Aortic smooth muscle cell (primary cell): ENCODE measurements around a stretch of chr2.

DNA sequence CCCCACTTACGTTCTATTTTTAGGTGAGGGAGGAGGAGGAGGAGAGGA, 176 bp upstream of the ITPRID2 start:
- RRBS: no CpG with 5 or more reads among the region's 1 CpG

DNA sequence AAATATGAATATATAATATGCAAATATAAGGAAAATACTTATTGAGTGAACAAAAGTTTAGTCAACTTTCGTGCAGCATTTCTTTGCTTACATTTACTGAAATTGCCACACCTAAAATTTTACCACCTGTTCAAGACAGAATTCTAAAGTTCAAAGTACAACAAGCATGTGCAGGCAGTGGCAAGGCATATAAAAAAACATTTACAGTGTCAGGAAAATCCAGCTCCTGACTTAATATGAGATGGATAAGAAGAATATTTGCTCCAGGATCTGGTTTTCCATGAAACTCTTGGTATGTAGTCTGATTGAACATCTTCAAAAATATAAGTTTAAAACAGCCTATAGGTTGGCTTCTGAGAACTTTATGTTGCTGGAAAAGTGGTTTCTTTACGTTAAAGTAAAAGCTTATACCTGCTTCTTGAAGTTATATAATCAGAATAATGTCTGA, 4.8 kb downstream of the ITPRID2 start:
- RRBS: no CpG with 5 or more reads among the region's 2 CpGs

DNA sequence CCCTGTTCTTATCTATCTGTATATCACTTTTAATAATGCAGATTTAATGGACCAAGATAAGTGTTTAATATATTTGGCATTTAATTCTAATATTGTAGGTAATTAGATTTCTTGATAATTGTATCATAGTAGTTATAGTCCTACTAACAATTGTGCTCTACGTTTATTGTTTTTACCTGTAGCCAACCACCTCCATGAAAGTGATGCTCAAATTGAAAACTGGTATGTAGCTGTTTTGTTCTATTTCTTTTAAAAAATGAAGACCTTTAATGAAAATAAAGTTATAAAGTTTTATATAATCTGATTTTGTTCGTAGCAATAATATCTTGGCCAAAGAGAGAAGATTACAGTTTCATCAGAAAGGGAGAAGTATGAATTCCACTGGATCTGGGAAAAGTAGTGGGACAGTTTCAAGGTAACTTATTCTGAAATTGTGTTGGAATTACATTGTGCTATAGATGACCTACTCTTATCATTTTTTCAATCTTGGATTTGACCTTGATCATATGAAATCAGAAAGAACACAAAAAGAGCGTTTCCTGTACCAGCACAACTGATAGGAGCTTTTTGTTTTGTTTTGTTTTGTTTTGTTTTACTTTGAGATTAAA, 7.3 kb downstream of the ITPRID2 start:
- RRBS: no CpG with 5 or more reads among the region's 3 CpGs

- RRBS: no CpG with 5 or more reads among the region's 4 CpGs
Measured at GRCh38 chr2:182068652-182069188, 83.1 kb downstream of the PPP1R1C start.

- RRBS: no CpG with 5 or more reads among the region's 2 CpGs
Measured at GRCh38 chr2:182717487-182717781, 1.4 kb downstream of the DNAJC10 start.

DNA sequence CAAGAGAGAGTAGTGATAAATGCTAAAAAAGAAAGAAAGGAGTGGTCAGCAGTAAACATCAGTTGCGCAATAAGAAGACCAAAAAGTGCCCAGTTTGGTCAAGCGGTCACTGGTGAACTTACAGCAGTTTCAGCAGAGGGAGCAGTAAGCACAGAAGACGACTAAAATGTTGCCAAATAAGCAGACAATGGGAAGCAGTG, 45.8 kb downstream of the DNAJC10 start:
- RRBS: no CpG with 5 or more reads among the region's 3 CpGs

DNA sequence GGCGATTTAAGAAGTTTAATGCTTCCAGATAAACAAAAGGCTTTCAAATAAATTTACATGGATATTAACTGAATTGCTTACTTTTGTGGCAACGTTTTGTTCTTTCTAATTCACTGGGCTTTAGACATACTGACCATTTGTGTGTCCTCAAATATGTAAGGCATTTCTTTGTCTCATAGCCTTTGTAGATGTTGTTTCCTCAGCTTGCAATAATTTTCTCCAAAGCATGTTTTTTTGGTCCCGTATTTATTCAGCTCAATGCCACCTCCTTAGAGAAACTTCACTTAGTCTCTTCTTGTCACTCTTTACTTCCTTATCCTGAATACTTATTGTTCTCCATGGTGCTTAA, 98.5 kb downstream of the NUP35 start:
- RRBS: no CpG with 5 or more reads among the region's 3 CpGs

DNA sequence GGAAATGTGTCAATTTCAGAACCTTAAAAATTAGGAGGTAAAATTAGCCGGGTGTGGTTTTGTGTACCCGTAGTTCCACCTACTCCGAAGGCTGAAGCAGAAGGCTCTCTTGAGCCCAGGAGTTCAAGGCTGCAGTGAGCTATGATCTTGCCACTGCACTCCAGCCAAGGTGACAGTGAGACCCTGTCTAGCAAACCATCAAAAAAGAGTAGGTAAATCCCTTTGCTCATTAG, 61.5 kb downstream of the ZNF804A start:
- RRBS: no CpG with 5 or more reads among the region's 3 CpGs

GRCh38 chr2:185289971-185290600, 448.5 kb upstream of the FSIP2 start:
- RRBS: no CpG with 5 or more reads among the region's 10 CpGs

DNA sequence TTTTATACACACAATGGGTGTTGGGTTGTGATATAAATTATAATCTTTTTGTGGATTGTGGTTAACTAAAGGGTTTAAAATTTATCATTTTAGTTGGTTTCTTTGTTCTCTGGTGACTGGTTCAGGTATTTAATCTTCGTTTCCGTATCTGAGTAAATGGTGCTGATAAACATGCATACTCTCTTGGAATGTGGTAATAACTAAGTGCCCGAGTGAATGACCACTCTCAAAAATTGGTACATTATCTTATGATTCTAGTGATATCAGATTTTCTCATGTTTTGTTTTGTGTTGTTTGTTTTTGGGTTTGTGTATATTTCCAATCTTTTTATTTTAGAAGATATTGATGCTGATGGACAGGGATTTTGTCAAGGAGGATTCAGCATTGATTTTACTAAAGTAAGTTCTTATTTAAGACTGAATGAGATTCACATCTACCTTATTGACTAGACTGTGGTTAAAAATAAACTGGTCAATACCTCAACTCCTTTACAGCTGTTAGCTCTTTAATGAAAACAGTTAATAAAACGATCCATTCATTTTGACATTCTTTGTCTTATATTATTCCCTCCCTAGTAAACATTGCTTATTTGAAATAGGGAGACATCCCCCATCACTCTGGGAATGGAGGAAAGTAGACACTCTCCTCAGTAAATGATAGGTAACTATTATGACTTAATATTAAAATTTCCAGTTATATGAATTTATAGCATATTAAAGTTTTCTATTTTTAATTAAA, 40.8 kb downstream of the ITGAV start:
- RRBS: no CpG with 5 or more reads among the region's 4 CpGs

DNA sequence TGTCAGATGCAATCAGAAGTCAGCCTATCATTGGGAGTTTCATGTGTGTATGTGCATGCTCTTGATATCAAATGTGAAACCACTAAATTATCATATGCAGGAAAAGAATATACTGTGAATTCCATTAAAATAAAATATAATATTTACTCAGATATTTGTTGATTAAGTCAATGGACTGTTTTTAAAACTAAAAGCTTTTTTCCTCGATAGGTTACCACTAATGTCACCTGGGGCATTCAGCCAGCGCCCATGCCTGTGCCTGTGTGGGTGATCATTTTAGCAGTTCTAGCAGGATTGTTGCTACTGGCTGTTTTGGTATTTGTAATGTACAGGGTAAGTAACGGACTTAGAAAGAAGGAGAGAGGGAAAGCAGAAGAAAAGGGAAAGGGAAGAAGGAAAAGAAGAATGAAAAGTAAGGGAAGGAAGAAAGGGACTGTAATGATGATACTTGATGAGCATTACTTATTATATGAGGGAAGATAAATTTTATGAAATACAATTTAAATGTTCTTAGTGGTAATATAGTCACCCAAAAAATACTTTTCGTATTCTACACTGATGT, 17.2 kb upstream of the FAM171B start:
- RRBS: no CpG with 5 or more reads among the region's 4 CpGs

DNA sequence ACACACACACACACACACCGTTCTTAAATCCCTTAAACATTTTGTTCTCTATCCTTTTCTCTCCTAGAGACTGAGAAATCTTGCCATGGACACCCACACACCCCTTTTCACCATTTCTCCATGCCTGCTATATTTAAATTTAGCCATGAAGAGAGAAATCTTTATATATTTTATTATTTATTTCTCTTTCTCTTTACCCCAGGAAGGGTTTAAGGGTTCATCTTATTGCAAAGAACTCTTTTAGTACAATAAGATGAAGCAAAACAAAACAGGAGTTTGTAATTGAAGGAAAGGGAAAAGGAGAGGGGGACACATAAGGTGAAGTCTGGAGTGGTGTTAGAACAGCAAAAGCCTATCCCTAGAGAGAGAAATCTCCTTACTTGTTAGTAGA, 912 bp downstream of the FAM171B start:
- RRBS: no CpG with 5 or more reads among the region's 1 CpG

DNA sequence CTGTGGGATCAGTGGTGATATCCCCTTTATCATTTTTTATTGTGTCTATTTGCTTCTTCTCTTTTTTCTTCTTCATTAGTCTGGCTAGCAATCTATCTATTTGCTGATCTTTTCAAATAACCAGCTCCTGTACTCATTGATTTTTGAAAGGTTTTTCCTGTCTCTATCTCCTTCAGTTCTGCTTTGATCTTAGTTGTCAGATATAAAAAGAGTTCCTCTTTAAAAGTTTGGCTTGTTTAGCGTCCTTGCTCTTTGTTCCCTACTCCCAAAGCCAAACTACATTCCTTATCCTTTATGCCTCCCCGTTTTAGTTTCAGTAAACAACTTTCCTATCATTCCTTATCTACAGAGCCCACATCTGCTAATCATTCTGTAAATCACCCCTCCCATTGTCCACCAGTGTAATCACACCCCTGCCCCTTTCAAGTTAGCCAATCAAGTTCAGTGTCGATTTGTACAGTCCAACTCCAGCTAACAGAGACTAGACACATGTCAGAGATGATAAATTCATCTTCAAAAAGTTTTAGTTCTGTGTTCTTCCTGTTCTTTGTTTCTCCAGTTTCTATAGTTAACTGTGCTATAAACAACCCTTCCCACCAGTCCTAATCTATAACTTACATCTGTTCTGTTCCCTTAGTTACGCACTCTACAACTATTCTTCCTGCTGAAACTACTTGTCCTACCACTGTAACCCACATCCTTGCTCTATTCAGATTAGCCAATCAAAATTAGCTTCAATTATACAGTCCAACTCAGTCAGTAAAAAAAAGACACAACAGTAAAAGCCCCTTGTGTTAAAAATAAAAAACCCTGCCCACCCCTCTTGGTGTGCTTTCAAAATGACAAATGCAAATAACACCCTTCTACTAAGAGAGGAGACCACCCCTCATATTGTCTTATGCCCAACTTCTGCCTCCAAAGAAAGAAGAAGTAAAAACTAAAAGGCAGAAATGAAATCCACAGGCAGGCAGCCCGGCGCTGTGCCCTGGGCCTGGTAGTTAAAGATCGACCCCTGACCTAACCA, 44.3 kb downstream of the TFPI start:
- RRBS: no CpG with 5 or more reads among the region's 7 CpGs

DNA sequence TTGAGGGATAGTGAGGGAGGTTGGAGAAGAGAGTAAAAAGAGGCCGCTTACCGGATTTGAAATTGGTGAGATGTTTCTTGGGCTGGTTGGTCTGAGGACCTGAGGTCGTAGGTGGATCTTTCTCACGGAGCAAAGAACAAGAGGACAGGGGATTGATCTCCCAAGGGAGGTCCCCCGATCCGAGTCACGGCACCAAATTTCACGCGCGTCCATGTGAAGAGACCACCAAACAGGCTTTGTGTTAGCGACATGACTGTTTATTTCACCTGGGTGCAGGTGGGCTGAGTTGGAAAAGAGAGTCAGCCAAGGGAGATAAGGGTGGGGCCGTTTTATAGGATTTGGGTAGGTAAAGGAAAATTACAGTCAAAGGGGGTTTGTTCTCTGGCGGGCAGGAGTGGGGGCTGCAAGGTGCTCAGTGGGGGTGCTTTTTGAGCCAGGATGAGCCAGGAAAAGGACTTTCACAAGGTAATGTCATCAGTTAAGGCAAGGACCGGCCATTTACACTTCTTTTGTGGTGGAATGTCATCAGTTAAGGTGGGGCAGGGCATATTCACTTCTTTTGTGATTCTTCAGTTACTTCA, 11.4 kb upstream of the TFPI start:
- RRBS: no CpG with 5 or more reads among the region's 14 CpGs

DNA sequence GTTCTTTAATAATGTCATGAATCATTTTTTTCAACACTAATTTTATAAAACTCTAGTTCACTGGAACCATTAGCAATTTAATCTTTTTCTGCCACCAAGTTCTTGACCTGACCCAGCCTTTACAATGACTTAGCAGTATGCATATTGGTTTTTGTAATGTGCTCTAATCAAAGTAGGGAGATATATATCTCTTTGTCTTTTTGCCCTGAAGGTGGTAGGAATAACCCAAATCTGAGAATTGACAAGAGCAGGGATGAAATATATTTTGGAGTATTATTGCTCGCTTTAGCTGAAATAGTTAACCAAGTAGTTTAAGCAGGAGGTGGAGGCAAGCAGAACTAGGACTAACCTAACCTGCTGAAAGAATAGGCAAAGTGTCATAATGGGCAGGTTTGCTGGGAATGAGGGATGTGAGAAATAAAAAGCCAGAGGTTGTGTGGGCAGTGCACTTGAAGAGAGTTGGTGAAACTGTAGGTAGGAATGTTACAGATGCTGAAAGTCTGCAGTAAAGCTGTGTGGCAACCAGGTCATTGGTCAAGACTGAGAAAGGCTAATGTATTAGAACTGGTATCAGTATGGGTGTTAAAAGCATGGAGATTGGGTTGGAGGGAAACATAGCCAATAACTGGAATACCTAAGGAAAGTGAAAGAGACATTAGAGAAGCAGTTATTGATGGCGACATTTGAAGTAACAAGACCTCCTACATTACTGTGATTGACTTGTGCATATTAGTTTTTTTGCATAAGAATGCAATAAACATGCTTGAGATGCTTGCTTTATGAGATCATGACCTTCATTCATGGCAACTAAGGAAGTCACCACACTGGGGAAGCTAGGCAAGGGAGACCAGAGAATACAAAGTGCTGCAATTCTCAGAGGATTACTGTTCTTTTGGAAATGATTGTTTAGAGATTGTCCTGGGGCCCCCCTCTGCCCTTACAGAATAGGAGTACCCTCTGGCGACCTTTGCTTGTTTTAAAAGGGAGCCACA, 11.7 kb downstream of the GULP1 start:
- RRBS: no CpG with 5 or more reads among the region's 3 CpGs

DNA sequence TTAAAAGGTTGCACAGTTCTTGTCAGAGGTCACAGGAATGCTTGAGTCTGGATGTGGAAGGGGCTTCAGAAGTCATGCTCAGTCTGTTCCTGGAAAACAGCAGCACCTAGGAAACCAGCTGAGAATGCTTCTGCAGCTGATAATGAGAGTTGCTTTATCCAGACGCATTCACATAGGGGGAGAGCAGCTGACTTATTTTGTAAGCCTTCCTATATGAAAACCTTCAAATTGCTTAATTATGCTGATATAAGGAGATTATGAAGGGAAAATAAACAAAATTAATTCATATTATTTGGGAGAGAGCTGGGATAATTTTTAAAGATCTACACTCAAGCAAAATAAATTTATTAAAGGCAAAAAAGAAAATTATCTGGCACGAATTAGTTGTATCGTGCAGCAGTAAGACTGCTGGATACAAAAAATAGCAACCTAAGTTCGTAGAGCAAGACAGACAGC, 235.6 kb downstream of the GULP1 start:
- RRBS: no CpG with 5 or more reads among the region's 4 CpGs

DNA sequence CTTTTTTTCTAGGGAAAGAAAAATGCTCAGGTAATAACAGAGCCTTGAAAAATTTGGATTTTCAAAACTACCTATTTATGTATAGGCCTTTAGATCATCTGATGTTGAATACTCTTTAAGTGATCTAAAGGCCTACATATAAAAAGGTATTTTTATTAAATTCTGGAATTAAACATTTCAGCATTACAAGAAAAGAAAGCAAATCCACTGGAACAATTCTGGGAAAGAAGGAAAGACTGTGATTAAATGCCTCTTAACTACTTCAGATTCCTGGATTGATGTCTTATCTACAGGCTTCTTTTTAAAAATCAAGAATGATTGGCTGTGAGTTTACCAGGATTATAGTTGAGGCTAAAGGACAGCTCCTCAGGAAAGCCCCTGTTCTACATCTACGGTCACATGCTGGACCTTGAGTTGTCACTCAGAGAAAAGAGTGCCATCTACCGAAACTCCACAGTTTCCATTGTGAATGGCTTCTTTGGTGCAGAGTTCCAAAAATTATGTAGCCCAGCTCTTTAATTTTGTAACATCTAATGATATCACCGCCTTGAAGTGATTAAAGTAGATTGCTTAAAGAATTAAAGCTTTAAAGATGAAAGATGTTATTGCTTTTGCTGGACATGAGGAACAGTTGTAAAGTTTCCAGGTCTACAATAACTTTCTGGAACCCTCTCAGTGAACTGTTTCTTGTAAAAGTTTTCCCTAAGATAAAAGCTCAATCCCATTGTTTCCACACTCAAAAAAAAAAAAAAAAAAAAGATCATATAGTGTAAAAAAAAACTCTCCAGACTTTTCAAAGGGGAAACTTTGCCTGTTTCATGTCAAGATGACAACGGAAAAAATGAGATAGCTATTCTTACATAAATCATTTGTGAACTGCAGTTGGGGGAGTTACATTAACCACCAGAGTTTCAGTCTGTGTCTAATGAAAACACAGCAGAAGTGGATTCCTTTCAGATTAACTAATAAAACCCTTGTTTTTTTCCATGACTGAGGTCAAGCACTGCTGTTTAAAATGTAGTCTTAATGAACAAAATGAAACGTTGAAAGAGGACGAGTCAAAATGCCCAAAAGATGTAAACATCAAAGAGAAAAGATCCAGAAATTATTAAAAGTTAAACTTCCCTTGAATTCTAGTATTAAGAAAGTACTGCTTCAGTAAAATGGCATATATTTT, 4.2 kb downstream of the COL3A1 start:
- RRBS: no CpG with 5 or more reads among the region's 6 CpGs

GRCh38 chr2:189440600-189440971, 688 bp upstream of the WDR75 start:
- RRBS: no CpG with 5 or more reads among the region's 10 CpGs

GRCh38 chr2:189559333-189560435, 20.9 kb downstream of the SLC40A1 start:
- RRBS: no CpG with 5 or more reads among the region's 4 CpGs

DNA sequence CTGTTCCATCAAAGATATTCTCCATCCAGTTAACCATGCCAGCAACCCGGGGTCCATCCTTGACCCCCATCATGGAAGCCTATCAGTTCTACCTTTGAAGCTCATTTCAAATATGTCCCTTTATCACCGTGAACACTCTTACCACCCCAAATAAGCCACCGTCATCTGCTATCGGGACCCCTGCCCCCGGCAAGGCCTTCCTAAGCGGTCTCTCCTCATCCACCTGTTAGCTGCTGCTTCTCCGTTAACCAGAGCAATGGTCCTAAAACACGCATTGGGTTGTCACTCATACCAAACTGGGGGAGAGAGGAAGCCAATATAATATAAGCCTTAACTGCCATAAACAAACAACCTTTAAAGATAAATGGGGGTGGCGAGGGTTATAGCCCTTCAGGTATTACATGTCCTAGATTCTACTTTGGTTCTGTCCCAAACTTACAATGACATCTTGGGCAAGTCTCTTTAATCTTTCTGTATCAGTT, 698 bp downstream of the ASDURF start:
- RRBS: no CpG with 5 or more reads among the region's 9 CpGs